HCT116 (cell line): ENCODE measurements around a stretch of chr2.

DNA sequence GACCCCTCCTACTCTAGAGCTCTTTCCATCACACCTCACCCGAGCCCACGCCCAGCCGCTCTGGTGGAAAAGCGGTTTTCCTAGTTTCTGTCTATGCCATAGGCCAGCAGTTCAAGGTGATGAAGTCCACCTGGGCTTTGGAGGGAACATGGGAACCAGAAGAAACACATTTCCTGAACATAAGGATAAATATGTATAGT, 507 bp downstream of the VWA3B start:
- RRBS = no CpG with 5 or more reads among the region's 4 CpGs

- RRBS = no CpG with 5 or more reads among the region's 11 CpGs
These were observed 71.3 kb downstream of the VWA3B start for GRCh38 chr2:98158140-98158848.

- RRBS = no CpG with 5 or more reads among the region's 11 CpGs
These were observed 21.1 kb downstream of the INPP4A start for GRCh38 chr2:98465527-98466325.

GRCh38 chr2:98479222-98479802, 34.7 kb downstream of the INPP4A start:
- RRBS = no CpG with 5 or more reads among the region's 7 CpGs

GRCh38 chr2:98505962-98506463, 61.4 kb downstream of the INPP4A start:
- RRBS = no CpG with 5 or more reads among the region's 6 CpGs

DNA sequence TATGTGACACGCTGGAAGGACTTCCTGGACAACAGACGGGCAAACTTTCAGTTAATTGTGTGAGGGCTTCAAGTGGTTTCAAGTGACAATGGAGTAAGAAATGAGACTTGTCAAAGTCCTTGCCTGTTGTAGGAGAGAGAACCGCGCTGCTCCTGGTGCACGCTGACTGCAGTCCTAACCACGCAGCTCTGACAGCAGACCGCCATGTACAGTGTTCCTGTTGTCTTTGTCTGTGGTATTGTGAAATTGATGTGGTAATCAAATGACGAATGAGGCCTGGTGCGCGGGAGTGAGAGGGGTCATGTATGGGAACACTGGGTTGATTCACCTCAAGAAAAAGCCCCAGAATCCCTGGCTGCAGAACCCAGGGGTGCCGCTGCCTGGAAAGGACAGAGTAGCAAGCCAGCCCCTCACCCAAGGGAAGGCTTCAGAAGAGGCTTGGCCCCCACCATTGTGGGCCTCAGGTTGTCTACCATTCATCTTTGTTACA, 64.0 kb downstream of the INPP4A start:
- RRBS = no CpG with 5 or more reads among the region's 11 CpGs

GRCh38 chr2:98546809-98547858, 61.2 kb downstream of the COA5 start:
- RRBS = no CpG with 5 or more reads among the region's 7 CpGs

- RRBS = no CpG with 5 or more reads among the region's 12 CpGs
These were observed 100.2 kb downstream of the CRACDL start for GRCh38 chr2:98835565-98836492.

GRCh38 chr2:99108673-99109391, 32.7 kb upstream of the C2orf15 start:
- RRBS = no CpG with 5 or more reads among the region's 3 CpGs

DNA sequence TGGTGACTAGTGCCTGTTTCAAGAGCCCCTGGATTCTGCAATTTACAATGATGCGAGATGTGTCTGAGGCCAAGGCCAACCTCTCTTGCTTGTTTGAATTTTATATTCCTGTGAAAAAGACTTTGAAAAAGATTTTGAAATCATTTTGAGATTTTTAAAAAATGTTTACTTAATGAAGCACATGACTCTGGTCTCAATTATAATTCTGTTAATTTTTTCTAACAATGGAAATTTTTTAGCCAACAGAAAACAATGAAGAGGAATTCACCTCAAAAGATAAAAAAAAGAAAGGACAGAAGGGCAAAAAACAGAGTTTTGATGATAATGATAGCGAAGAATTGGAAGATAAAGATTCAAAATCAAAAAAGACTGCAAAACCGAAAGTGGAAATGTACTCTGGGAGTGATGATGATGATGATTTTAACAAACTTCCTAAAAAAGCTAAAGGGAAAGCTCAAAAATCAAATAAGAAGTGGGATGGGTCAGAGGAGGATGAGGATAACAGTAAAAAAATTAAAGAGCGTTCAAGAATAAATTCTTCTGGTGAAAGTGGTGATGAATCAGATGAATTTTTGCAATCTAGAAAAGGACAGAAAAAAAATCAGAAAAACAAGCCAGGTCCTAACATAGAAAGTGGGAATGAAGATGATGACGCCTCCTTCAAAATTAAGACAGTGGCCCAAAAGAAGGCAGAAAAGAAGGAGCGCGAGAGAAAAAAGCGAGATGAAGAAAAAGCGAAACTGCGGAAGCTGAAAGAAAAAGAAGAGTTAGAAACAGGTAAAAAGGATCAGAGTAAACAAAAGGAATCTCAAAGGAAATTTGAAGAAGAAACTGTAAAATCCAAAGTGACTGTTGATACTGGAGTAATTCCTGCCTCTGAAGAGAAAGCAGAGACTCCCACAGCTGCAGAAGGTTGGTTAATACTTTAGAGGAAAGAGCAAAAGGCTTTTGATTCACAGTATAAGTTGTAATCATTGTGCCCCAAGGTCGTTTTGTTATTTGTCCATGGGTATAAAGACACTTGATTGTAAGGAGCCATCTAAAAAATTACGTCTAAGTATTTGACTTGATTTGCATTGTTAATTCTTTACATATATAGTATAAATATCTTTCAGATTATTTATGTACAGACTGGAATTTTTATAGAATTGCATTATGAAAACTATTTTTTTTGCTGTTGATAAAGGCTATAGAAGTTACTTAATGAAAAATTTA, 24.1 kb downstream of the EIF5B start:
- RRBS = no CpG with 5 or more reads among the region's 12 CpGs

DNA sequence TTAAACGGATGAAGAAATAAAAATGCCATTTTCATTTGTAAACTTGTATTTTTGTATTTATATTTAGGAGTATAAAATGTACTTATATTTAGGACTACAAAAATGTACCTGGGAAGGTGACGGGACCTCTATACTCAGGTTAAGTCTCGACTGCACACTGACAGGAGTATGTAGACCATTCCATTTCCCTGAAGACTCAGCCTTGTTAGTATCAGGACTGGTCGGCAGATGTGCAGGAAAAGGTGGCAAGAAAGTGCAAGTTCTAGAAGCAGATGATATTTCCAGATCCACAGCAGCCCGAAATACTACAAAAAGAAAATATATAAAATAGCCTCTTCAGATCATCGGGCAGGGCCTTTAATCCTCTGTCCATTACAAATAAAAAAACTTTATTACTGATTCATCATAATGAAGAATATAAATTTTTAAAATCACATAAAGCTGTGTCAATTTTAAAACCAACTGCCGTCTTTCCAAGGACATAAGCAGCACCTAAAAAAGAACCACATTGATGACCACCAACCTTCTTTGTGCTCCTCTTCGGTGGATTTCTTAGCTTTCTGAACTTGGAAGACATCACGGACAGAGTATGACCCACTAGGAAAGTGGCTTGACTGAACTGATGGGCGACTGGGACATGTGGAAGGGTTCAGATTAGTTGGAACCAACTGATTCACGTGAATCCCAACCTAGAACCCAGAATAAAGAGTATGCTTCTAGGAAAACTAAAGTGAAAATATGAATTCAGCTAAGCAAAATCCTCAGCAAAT, 68.8 kb downstream of the EIF5B start:
- RRBS = no CpG with 5 or more reads among the region's 11 CpGs

- RRBS = no CpG with 5 or more reads among the region's 11 CpGs
These were observed 148.5 kb upstream of the REV1 start for GRCh38 chr2:99638140-99638903.

DNA sequence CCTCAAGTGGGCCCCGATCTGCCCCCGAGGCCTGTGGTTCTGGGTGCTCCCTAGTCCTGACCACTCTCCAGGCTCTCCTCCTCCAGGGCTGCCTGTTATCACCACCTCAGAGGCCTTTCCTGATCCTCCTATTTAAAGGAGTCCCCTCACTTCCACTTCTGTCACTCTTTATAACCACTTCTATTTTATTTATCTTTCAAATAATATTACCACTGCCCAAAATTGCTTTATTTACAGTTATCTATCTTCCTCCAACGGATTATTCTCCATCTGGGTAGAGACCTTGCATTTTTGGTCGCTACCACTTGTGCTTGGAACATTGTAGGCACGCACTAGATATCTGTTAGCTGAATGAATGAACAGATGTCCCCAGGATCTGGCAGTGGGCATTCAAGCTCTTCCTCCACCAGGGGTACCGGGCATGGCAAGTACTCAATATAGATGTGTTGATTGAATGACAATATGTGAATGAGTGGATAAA, 267.1 kb downstream of the AFF3 start:
- RRBS = no CpG with 5 or more reads among the region's 6 CpGs

DNA sequence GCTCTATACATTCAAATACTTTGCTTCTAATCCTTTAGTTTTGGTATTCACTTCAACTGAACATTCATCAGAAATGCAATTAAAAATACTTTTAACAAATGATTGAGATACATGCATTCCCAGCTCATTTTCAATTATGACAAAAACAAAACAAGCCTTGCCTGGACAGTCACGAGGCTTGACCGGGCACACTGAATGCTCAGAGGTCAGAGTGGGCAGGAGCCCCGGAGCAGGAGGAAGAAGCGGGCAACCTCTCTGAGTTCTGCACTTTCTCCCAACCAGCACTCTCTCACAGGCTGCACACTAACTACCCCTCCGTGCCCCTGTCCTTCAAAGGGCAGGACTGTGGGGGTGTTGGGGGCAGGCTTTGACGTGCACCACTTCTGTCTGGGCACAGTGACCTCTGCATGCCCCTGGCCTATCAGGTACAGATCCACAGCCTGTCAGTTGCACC, 252.0 kb downstream of the AFF3 start:
- RRBS = no CpG with 5 or more reads among the region's 6 CpGs

DNA sequence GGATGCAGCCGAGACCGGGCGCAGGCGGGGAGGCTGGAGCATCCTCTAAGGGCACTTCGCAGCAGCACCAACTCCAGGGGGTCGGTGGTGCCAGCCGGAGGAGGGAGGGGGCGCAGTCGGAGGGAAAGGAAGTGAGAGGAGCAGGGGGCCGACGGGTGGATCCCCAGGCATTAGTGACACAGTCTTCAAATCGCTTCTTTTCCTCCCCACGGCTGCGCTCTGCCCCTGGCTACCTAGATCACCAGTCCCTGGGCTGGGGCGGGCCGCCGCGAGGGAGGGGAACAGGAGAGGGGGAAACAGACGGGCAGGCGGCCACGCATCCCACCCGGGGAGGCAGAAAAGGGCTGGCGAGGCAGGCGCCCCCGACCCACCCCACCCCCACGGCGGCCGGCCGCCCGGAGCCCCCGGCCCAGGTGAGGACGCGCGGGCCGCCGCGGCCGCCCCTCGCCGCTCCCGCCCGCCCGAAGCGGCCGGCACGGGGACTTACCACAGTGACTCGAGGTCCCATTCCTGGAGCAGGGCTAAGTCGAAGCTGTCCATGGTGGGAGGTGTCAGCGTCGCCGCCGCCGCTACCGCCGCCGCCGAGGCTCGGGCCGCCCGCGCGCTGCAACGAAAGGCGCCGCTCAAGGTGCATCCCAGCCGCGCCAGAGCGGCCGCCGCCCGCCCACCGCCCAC, 38.3 kb downstream of the AFF3 start:
- RRBS = no CpG with 5 or more reads among the region's 72 CpGs

DNA sequence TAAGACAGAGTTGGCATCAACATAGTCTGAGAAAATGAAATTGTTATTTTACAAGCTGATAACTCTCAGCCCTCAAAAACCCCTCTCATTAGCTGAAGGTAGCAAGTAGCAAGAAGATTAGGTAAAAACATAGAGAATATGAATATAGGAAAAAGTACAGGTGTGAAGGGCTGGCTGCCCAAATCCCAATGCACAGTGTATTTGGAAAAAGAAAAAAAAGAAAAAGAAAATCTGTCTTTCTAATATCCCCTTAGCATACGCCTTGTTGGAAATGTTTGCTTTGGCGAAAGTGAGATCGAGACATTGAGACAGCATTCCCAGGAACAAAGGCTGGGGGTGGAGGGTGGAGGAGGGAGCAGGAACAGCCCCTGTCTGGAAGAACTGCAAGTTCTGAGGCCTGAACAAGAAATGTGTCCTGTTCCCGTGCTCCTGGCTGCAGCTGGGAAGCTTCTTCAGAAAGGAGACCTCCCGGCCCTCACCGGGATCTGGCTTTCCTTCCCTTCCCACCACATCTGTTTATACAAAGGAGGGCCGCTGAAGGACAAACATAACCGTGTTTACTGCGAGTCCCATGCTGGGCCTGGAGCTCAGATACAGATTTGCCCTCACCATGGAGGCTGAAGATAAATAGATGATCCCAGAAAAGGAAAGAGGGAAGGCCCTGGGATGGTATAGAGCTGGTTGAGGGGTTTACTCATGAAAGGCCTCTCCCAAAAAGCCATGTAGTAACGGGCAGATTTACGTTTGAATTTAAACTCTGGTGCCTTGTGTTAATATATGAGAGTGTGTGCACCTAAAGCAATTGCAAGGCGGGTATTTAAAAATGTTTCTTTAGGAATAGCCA, 35.9 kb downstream of the AFF3 start:
- RRBS = no CpG with 5 or more reads among the region's 12 CpGs

DNA sequence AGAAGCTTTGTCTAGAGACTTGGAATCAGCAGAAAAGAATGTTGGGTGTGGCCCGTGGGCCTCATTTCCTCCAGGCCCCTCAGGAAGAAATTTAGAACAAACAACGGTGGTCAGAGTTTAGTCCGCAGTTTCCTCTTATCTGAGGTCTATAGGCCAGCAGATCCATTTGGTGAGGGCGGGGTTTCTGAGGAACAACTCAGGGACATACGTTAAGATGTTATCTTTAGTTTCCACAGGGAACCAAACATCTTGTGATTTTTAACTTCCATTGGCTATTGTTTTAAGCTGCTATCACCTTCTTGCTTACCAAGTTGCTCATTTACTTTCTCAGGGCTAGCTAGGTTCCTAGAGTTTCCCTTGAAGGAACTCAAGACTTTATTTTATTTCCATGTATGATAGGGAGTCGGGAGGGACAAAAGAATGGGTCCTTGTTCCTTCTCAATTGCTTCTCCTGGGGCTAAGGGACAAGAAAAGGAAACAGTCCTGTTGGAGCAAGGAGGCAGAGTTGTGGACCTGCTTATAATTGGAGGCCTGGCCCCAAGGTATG, 51.1 kb upstream of the AFF3 start:
- RRBS = no CpG with 5 or more reads among the region's 6 CpGs

DNA sequence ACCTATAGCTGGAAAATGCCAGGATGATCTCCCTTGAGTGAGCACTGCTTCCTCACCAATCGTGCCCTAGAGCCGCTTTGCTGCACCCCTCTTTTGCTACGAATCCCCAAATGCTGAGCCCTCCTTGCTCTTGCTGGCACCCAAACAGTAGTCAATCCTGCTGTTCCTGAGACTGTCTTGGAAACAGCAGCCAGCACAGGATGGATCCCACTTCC, 58.5 kb downstream of the LONRF2 start:
- RRBS = no CpG with 5 or more reads among the region's 3 CpGs

- RRBS = no CpG with 5 or more reads among the region's 10 CpGs
These were observed 23.2 kb downstream of the CHST10 start for GRCh38 chr2:100394267-100394614.

- RRBS = no CpG with 5 or more reads among the region's 13 CpGs
These were observed 18.0 kb downstream of the PDCL3 start for GRCh38 chr2:100580467-100581484.